ENCODE data around the genes MAP3K2, IWS1 and UGGT1.

GRCh38 chr2:127330715-127331366 is 36.9 kb upstream of the ERCC3 start:
- RAMPAGE, long total RNA, result no peak
- RRBS, result no CpG with 5 or more reads among the region's 1 CpG

- RAMPAGE, long total RNA, result no peak
- RRBS, result under 1% methylated on average over 43 of the region's 123 CpGs
These were observed at the start of gene MAP3K2 for GRCh38 chr2:127387081-127388083. Gene MAP3K2 (minus strand): TSS chr2:127387975.

GRCh38 chr2:127404691-127405134 is 13.5 kb upstream of the PROC start:
- RAMPAGE, long total RNA, result no peak
- RRBS, result no CpG with 5 or more reads among the region's 4 CpGs

GRCh38 chr2:127438202-127438759 is 20.1 kb downstream of the PROC start:
- RAMPAGE, long total RNA, result no peak
- RRBS, result 19% methylated on average over 2 of the region's 8 CpGs

DNA sequence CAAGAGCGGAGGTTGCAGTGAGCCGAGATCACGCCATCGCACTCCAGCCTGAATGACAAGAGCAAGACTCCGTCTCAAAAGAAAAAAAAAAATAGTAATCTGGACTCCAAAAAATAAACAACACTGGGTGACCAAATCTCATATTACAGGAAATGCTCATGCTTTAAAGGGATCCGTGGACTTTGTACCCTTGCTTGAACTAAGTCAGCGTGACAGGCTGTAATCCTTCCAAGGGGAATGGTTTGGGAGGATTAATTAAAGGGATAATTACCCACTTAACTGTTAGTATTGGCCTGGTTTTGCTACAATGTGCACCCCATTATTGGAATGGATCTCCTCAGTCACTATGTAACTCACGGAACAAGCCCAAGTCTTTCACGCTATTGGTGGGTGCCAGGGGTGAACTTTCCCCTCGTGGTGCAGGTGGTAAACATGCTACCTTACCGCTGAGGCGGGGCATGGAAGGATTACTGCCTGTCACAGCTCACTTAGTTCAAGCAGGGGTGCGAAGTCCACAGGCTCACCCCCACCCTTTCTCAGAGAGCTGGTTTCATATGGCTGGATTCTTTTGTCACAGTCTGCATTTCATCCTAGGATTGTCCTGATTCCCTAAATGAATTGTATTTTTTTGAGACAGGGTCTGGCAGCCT is 36.8 kb downstream of the PROC start:
- RAMPAGE, long total RNA, result no peak
- RRBS, result no CpG with 5 or more reads among the region's 13 CpGs

GRCh38 chr2:127500997-127501929 is 25.0 kb downstream of the IWS1 start:
- RAMPAGE, long total RNA, result no peak
- RRBS, result no CpG with 5 or more reads among the region's 9 CpGs

DNA sequence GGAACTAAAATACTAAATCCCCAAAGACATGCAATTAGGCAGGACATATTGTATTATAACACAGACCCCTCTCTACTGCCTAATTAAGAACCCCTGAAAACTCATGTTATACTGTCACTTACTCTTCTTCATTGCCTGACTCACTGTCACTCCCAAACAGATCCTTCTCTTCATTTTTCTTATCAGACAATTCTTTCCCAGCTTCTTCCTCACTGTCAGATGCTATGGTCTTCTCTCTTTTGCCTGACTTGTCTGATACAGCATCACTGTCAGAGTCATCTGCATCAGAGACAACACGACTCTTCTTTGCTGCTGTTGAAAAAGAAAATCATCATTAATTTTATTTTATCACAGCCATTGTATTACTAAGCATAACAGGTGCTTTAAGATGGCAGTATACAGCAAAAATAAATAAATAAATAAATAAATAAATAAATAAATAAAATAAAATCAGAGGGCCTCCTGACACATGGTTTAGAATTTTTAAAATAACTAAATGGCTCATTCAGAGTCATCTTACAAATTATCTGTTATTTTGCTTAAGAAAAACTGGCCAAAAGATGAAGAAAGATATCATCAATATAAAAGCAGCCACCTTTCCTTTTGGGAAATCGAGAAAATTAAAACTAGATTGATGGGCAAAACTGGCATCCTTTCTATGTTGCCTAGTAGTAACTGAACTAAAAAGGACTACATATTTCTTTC is 22.9 kb downstream of the IWS1 start:
- RAMPAGE, long total RNA, result no peak
- RRBS, result no CpG with 5 or more reads among the region's 2 CpGs

- RAMPAGE, long total RNA, result no peak
- RRBS, result no CpG with 5 or more reads among the region's 11 CpGs
These were observed 2.9 kb downstream of the IWS1 start for GRCh38 chr2:127523130-127524064.

- RAMPAGE, long total RNA, result no peak
- RRBS, result 1% methylated on average over 26 of the region's 65 CpGs
These were observed at the start of gene IWS1 for GRCh38 chr2:127525890-127526712. Gene IWS1 (minus strand): TSS chr2:127526489.

DNA sequence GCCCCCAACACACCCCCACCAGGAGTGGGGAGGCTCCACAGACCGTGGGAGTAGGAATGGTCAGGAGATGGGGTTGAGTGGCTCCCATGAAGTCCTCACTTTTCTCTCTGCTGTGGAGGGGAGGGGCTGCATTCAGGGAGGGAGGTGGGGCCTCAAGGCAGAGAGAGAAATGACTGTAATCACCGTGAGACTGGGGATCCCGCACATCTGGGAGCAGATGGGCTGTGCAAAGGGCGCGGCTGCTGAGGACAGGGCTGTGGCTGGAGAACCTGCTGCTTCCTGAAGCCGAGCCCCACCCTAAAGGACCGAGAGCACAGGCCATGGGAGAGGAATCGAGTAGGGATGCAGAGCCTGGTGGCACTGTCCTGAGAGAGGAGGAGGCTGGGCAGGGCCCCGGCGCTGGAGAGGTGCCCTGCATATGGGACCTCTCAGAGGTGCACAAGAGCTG is 26.1 kb upstream of the GPR17 start:
- RAMPAGE, long total RNA, result no peak
- RRBS, result no CpG with 5 or more reads among the region's 10 CpGs

- RAMPAGE, long total RNA, result no peak
- RRBS, result no CpG with 5 or more reads among the region's 16 CpGs
These were observed 5.8 kb upstream of the GPR17 start for GRCh38 chr2:127639996-127640795.

- RAMPAGE, long total RNA, result no peak
- RRBS, result no CpG with 5 or more reads among the region's 24 CpGs
These were observed 4.0 kb upstream of the GPR17 start for GRCh38 chr2:127641862-127642511.

GRCh38 chr2:127652749-127653548 is 7.0 kb downstream of the GPR17 start:
- RAMPAGE, long total RNA, result no peak
- RRBS, result no CpG with 5 or more reads among the region's 29 CpGs

DNA sequence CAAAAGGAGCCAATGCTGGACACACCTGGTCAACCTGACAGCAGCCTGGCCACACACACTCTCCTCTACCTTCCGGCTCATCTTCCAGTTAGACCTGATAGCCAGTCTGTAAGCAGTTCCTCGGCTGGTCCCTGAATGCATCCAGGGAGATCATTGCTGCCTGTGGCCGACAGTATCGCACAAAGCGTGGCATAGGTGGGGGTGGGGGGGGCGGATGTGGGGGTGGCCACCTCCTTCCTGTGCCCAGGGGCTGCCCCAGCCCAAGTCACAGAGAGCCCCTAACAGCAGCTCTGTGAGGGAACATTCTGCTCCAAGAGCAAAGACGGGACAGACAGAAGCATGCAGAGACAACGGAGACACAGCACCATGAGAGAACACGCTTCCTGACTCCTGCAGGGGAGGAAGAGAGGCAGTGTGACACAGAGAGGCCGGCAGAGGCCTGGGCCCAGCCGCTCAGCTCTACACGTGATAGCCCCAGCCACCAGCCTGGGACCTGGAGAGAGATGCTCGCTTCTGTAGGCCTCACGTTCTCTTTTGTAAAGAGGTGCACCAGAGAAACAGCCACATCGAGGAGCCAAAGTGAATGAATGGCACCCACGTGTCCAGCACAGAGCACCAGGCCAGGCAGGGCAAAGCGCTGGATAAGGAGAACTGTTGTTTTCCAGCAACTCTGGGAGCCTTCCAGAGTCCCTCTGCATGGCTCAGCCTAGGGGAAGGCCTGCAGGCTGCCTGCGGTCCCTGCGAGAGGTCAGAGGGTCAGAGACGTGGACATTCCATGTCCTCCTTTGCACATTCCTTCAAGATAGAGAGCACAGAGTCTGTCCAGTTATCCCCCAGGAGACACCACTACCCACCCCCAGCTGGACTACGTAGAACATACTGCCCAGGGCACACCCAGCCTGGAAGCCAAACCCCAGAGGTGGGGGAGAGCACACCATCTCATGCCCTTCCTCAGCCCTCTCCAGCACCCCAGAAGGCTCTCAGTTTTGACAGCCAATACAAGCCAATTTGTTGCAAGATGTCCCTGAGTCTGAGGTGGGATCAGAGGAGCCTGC is 14.3 kb downstream of the LIMS2 start:
- RAMPAGE, long total RNA, result no peak
- RRBS, result no CpG with 5 or more reads among the region's 21 CpGs

DNA sequence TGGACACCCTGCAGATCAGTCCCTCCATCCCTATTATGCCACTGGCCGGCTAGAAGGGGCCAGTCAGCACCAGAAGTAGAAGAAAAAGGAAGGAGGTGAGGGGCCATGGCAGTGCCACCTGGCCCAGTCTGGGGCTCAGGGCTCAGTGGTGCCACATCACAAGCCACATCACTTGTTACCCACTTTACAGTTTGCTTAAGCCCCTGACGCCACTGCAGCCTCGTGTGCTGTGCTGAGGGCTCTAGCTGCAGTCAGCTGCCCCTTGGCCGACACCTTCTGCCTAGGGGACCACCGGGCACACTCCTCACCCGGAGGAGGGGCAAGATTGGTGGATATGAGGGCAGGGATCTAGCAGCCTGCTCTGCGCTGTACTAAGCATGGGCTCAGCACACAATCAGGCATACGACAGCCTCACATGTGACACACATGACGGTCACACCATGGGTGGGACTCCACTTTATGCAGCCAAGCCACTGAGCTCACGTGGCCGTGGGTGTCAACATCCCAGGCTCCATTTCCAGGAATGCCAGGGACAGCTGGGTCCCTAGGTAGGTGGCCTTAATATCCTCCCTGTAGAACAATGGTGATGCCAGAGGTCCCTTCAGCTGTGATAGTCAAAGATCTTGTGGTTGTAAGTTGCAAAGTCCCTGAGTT is 3.5 kb downstream of the LIMS2 start:
- RAMPAGE, long total RNA, result no peak
- RRBS, result no CpG with 5 or more reads among the region's 11 CpGs

GRCh38 chr2:127715575-127716431 is 14.5 kb downstream of the SFT2D3 start:
- RAMPAGE, long total RNA, result no peak
- RRBS, result no CpG with 5 or more reads among the region's 15 CpGs

- RAMPAGE, long total RNA, result no peak
- RRBS, result no CpG with 5 or more reads among the region's 9 CpGs
These were observed 47.9 kb downstream of the WDR33 start for GRCh38 chr2:127762907-127763632.

DNA sequence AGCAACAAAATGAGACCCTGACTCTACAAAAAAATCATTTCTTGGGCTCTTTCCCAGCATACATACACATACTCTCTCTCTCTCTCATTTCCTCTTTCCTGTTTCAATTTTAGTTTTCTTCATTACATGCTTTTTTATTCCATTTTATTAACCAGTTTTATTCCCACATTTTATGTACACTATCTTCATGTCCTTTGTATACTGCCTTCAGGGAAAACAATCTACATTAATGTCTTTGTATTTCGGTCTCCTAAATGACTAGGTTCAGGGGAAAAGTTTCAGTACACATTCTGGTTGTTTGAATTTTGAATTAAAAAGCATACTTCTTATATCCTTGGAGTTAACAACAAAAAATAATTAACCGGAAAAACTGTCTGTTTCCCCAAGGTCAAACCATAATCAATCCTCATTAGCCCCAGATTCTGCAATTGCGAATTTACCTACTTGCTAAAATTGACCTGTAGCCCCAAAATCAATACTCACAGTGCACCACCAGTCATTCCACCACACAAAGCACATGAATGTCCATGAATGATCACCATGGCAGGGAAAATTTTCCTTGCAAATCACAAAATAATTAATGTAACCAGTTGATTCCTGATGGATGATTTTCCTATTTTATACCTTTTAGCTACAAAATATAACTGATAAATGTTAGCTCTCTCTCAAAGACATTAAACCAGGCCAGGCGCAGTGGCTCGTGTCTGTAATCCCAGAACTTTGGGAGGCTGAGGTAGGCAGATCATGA is 14.3 kb downstream of the WDR33 start:
- RAMPAGE, long total RNA, result no peak
- RRBS, result no CpG with 5 or more reads among the region's 5 CpGs

- RAMPAGE, long total RNA, result no peak
- RRBS, result 22% methylated on average over 2 of the region's 7 CpGs
These were observed 7.8 kb upstream of the AMMECR1L start for GRCh38 chr2:127893393-127894019.

DNA sequence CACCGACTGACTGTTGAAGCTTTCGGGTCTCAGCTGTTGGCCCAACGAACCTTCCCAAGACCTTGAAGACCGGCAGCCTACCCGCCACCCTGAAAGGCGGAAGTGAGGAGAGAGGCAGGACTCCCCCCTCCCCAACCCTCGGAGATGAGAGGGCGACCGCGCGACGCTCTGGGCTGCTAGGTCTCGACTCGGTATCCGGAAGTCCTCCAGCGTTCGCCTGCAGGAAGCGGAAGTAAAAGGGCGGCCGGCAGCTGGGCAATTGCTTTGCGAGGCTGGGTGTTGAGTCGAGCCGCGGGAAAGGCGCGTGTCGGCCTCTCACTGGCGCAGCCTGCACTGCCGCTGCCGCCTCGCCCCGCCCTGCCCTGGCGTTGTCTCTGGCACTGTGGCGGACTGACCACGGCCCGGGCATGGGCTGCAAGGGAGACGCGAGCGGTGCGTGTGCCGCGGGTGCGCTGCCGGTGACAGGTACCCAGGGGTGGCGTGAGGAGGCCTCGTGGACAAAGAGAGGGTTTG is at the start of gene UGGT1:
Gene UGGT1, plus strand, starts transcription at position 250 of the 513 bp plus-strand sequence.
- RAMPAGE, long total RNA, result no peak
- RRBS, result 3% methylated on average over 15 of the region's 46 CpGs

Measured in hepatocyte (in vitro differentiated cells and primary cell).